UCH-1 (cell line): ENCODE measurements around a stretch of chr21.

- RRBS: no CpG with 5 or more reads among the region's 8 CpGs
These were observed 77.8 kb downstream of the POFUT2 start for GRCh38 chr21:45209990-45210259.

DNA sequence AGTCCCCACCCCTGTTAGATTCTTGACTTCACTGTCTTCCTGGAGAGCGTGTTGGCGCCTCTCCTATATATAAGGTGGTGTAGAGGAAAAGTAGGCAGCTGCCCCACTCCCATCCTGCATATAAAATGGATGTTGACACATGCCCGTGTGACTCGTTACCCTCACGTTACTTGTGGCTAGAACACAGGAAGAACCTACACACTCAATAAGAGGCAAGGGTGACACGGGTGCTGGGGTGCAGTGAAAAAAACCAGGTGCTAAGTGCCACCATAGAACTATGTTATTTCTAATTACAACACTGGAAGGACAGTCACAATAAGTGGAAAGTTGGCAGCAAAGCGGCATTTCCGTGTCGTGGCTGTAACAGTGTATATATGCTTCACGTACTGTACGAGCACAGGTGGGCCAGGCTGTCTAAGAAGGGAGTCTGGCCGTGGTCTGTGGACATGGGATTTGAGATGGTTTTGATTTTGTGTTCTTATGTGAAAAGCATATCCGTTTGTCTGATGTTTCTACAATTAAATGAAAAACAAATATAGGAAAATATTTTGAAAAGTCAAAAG lies 60.8 kb downstream of the POFUT2 start:
- RRBS: no CpG with 5 or more reads among the region's 13 CpGs

DNA sequence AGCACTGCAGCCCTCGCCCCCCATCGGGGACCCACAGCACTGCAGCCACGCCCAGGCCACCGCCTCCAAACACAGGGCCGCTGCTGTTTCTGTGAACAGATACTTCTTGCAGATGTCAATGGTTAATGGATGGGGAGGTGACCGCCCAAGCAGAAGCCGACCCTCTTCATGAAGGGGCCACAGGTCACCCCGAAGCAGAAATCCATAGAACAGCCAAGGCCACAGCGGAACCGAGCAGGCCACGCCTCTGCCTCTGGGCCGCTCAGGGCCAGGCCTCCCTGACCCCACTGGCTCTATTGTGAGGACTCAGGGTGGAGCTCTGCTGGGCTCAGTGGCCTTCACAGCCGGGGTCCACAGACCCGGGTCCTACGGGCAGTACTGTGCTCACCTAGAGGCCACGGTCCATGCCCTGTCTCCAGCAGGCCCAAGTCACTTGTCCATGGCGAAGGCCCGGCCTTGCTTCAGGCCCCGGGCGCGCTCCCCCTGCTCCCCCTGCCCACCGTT lies 4.1 kb upstream of the POFUT2 start:
- RRBS: 68% methylated on average over 8 of the region's 22 CpGs

DNA sequence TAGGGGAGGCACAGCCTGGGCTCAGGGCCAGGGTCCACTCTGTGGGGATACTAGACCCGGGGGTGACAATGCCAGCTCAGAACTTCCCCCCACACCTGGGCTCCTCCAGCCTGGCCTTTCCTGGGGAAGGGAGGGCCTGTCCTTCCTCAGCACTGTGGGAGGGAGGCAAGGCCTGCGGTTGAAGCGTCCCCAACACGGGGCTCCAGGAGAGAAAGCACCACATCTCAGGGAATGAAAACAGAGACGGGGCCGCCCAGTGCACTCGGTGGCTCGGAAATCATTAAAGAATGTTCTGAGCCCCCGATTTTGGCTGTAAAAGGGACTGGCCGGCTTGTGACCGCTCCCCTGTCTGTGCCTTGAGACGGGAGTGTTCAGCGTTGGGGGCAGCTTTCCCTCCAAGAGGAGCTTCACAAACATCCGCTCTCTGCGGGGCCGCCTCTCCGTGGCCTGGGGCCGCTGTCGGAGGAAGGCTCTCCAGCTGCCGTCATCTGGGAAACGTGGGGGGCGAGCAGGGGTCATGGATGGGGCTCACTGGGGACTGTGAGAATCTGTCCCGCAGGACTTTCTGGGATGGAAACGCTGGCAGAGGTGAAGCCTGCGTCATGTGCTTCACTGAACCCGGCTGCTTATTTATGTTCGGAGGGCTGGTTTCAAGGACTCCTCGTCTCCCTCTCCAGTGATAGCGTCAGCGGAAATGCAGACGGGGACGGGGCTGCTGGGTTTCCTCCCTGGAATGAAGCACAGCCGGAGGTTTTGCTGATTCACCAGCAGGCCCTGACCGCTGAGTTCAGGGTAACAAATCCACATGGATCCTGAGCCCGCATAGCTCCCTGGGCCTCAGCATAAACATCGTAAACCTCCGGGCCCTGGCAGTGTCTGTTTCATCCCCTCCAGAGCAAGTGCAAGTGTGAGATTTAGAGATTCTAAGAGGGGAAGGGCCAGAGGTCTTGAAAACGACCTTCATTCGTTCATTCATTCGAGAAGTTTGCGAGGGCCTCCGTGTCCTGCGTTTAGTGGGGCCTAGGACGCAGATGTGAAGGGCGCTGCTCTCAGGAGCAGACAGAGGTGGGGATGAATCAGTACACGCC lies 6.8 kb upstream of the POFUT2 start:
- RRBS: 88% methylated on average over 4 of the region's 46 CpGs

GRCh38 chr21:45339729-45340456 lies 52.2 kb upstream of the POFUT2 start:
- RRBS: no CpG with 5 or more reads among the region's 13 CpGs

- RRBS: 50% methylated on average over 5 of the region's 19 CpGs
These were observed 57.7 kb upstream of the COL18A1 start for GRCh38 chr21:45347323-45347672.

GRCh38 chr21:45370735-45371054 lies 34.3 kb upstream of the COL18A1 start:
- RRBS: no CpG with 5 or more reads among the region's 14 CpGs

DNA sequence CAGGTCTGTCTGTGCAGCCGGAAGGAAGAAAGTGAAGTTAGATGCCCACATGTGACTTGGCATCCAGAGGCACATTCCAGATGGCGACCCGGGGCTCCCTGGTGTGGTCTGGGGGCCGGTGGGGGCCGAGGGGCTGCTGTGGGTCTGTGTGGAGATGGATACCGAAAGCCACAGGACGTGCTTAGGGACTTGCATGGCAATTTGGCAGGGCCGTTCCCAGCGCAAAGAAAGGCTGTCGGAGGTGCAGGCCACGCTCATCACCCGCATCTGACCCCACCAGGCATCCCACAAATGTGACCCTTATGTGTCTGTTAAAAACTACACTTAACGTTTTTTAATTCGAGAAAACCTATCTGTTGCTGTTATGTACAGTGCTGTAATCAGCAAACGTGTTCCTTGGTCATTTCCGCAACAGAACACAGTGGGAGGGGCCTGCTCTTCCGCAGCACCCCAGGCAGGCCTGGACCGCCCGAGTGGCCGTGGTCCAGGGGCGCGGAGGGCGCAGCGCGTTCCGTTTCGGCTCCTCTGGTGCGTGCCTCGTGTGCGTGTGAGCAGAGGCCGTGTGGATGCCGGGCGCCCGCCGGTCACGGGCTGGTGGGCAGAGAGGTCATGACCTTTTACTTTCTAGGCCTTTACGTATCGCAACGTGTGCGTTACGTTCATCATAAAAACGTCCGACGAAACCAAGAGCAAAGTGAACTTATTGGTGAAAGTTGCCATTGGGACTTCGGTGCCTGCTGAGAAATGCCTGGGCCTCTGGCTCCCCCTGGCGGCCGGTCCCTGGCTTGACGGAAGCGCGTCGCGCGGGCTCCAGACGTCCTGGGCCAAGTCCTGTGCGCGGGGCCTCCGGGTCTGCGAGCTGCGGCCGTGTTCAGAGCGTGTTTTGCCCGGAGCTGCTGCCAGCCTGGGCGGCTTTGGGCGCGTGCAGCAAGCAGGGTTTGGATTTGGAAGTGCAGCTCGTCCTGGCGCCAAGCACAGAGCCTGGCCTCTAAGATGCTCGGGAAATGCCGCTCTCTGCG lies 34.1 kb downstream of the COL18A1 start:
- RRBS: 8% methylated on average over 19 of the region's 70 CpGs

GRCh38 chr21:45533225-45533475 lies 9.1 kb downstream of the SLC19A1 start:
- RRBS: no CpG with 5 or more reads among the region's 4 CpGs

GRCh38 chr21:45554824-45555246 lies 12.6 kb upstream of the SLC19A1 start:
- RRBS: no CpG with 5 or more reads among the region's 46 CpGs

DNA sequence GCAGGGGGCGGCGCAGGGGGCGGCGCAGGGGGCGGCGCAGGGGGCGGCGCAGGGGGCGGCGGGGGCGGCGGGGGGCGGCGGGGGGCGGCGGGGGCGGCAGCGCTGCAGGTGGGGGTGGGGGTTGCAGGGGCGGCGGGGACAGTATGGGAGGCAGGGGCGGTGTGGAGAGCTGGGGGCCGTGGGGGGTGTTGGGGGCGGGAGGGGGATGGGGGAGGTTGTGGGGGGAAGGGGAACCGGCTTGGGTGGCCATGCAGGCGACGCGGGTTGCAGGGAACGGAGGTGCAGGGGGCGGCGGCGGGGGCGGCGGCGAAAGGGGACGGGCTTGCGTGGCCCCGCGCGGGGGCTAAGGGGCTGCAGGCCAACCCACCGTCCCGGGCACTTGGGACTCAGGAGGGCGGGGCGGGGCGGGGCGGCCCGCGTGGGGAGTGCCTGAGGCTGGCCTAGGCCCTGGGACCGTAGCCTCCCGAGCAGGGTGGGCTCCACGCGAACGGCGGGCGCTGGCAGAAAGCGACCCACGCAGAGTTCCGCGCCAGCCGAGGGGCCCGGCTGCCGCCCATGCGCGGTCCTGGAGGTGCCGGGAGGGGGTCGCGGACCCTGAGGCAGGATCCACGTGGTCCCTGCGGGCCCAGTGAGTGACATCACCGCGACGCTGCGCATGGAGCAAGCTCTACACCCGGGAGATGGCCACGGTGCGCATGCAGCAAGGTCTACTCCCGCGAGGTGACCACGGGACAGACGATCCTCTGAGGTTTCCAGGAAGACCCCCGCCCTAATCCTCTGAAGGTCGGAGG lies 13.2 kb upstream of the SLC19A1 start:
- RRBS: 34% methylated on average over 9 of the region's 81 CpGs

DNA sequence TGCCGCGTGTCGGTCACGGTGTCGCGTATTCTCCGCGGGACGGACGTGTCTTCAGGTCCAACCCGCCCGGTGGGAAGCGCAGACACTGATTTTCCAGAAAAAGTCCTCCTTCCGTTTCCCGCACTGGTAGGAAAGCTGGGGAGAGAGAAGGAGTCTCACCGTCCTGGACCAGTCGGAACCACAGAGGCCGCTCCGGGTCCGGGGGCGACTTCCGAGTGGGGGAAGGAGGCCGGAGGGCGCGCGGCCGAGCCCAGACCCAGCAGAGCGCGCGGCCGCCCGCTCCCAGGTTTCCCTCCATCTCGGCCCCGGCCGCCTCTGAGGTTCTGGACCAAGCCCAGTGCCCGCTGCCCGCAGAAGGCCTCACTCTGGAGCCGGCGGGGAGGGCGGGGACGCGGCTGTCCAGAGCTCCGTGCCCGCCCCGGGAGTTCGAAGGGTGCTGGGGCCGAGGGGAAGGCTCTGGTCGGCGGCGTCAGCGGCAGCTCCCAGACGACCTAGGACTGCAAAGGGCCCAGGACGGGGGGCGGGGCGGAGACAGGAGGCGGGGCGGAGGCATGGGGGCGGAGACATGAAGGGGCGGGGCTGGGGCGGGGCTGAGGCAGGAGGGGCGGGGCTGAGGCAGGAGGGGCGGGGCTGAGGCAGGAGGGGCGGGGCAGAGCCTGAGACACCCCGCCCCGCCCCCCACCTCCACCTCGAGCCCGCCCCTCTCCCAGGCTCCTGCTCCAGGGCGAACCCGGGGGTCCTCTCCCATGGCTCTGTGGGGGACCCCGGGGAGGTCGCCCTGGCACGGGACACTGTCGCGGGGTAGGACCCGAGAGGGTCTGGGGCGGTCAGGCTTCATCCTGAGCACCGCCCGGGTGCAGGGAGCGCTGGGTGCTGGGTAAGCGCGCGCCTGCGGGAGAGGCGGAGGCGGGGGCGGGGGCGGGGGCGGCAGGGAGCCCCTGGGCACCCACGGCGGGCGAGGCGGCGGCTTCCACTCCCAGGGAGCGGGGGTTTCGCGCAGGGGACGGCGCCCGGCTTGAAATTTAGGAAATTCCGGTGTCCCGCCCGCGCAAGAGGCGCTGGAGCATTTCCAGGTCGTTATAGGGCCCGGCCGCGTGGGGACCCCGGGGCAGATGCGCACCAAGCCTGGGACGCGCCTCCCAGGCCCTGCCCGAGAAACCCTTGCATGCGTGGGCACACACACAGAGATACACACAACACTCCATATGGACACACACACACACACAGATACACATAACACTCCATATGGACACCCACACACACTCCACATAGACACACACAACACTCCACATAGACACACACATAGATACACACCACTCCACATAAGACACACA lies 48.3 kb upstream of the SLC19A1 start:
- RRBS: 38% methylated on average over 44 of the region's 114 CpGs

GRCh38 chr21:45593324-45593949 lies 50.1 kb upstream of the PCBP3 start:
- RRBS: no CpG with 5 or more reads among the region's 14 CpGs

GRCh38 chr21:45974681-45975481 lies 6.7 kb upstream of the COL6A1 start:
- RRBS: 82% methylated on average over 8 of the region's 36 CpGs

DNA sequence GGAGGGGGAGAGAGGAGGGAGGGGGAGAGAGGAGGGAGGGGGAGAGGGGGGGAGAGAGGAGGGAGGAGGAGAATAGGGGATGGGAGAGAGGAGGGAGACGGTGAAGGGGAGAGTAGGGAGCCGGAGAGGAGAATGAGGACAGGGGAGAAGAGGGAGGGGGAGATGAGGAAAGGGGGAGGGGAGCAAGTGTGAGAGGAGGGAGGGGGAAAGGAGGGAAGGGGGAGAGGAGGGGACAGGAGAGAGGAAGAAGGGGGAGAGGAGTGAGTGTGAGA lies 3.8 kb upstream of the COL6A1 start:
- RRBS: no CpG with 5 or more reads among the region's 2 CpGs

- RRBS: no CpG with 5 or more reads among the region's 18 CpGs
These were observed 44.8 kb upstream of the COL6A2 start for GRCh38 chr21:46053072-46053650.

DNA sequence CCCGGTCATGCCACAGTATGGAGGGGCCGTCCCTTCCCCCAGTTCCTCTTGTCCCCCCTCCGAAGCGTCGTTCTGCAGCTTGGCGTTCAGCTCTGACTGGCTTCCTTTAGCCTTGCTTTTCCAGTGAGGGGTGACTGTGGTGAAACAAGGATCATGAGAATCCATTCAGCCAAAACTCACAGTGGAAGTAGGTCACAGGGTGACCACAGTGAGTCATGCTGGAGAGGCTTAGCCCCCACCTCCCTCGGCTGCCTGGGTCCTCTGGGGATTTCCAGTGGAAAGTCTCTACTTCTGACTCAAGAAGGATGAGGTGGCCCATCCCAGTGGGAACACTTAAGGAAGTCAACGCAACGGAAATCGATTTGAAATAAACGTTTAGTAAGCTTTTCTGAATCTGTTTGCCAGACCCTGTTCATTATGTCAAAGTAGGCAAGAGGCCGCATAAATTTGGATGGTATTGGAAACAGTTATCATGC lies 37.2 kb upstream of the COL6A2 start:
- RRBS: no CpG with 5 or more reads among the region's 12 CpGs

DNA sequence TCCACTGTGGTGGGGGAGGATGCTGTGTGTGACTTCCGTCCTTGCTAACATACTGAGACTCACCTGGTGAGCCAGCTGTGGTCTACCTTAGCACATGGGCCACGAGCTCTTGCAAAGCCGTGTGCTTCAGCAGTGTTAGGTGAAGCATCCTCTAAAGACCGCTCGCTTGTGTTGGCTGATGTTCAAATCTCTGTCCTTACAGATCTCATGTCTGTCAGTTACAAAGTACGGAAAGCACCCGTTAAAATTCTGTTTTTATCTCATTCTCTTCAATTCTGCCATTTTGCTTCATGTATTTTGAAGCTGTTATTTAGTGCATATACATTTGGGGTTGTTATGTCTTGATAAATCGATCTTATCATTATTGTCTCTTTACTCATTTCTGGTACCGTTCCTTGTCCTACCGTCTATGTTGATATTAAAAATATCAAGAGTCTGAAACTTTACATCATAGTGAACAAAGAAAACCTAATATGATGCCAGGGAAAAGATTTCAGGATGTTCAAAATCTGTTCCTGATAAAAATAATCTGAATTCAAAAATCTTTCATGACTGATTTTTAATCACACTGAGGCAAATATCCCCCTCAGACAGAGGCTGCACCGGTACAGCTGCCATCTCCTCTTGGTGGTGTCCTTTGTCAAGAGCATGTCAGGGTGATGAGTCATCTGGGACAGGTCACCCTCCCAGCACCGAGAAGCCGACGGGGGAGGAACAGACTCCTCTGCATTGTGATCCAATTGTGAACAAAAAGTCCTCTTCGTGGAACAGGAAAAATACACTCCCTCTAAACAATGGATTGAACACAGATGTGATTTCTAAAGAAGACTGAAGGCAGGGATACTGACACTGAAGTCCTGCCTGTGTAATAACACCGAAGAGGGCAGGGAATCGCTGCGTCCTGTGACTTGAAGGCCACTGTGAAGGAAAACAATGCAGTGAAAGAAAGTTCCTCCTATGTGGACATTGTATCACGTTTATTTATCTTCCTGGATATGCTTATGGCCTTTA lies 4.0 kb upstream of the SPATC1L start:
- RRBS: no CpG with 5 or more reads among the region's 19 CpGs

DNA sequence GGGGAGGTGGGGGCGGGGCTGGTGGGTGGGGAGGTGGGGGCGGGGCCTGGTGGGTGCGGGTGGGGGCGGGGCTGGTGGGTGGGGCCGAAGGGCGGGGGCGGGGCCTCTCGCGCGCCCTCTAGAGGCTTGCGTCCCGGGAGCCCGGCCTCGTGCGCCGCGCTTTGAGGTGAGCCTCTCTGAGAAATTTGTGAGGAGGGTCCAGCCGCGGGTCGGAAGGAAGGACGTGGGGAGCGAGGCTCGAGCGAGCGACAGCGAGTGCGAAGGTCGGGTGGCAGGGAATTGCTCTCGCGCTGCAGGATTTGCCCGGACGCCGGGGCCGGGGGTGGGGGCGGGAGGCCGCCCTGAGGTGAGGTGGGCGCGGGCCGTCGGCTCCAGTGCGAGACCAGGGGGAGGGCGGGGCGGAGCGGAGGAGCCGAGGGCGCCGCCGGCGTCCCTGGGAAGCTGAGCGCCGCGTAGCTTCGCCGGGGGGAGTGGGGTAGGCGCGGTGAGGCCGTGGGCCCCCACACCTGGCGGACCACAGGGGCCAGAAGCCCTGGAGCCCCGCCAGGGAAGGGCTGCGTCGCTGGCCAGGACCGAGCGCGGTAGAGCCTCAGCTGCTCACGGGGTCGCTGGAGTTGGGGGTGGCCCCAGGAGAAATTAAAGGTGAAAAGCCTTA lies 654 bp upstream of the LSS start:
- RRBS: 2% methylated on average over 6 of the region's 66 CpGs

DNA sequence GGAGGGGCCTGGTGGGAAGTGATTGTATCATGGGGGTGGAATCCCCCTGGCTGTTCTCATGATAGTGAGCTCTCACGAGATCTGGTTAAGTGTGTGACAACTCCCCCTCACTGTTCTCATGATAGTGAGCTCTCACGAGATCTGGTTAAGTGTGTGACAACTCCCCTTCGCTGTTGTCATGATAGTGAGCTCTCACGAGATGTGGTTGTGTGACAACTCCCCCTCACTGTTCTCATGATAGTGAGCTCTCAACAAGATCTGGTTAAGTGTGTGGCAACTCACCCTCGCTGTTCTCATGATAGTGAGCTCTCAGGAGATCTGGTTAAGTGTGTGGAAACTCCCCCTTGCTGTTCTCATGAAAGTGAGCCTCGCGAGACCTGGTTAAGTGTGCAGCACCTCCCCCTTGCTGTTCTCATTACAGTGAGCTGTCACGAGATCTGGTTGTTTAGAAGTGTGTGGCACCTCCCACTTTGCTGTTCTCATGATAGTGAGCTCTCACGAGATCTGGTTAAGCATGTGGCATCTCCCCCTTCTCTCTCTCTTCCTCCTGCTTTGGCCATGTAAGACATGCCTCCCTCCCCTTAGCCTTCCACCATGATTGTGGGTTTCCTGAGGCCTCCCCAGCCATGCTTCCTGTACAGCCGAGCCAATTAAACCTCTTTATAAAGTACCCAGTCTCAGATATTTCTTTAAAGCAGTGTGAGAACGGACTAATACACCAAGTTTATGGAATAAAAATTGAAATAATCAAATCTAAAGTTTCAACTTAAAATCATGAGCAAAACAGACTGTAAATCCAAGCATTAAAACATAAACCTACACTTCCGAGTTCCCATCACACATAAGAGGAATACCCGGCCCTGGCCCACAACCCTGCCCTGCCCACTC lies 25.1 kb upstream of the LSS start:
- RRBS: 80% methylated on average over 1 of the region's 13 CpGs